Neural progenitor cell (in vitro differentiated cells): ENCODE results near the genes OLAH and ACBD7.

DNA sequence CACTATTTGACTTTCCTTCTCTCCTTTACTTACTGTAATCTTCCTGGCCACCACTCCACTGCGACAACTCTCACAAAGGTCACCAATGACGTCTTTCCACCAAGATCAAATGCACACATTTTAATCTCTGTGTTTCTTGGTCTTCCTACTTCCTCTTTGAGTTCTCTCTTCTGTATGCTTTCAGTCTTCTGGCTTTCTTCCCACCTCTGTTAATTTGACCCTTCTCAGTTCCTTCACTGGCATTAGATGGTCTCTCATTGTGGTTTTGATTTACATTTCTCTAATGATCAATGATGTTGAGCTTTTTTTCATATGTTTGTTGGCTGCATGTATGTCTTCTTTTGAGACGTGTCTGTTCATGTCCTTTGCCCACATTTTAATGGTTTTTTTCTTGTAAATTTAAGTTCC lies 31.9 kb downstream of the FAM107B start:
- RAMPAGE, long total RNA = no peak

GRCh38 chr10:14773784-14774625 lies 692 bp downstream of the FAM107B start:
- RAMPAGE, long total RNA = no peak

DNA sequence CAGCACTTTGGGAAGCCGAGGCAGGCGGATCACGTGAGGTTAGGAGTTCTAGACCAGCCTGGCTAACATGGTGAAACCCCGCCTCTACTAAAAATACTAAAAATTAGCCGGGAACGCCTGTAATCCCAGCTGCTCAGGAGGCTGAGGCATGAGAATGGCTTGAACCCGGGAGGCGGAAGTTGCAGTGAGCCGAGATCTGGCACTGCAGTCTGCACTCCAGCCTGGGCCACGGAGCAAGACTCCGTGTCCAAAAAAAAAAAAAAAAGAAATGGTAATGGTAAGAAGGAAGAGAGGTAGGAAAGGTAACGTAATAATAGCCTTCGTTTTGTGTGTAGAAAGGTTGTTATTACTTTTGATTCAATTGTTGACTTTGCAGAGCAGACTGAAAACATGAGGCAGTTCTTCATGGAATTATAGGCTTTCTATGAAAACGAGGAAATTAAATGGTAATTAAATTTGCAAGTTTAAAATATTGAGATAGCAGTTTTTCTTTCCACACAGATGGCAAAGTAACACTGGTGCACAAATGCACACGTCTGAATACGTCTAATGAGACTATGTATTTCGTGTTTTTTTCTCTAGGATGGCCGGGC lies 1.3 kb downstream of the HSPA14 start:
- RAMPAGE, long total RNA = no peak

DNA sequence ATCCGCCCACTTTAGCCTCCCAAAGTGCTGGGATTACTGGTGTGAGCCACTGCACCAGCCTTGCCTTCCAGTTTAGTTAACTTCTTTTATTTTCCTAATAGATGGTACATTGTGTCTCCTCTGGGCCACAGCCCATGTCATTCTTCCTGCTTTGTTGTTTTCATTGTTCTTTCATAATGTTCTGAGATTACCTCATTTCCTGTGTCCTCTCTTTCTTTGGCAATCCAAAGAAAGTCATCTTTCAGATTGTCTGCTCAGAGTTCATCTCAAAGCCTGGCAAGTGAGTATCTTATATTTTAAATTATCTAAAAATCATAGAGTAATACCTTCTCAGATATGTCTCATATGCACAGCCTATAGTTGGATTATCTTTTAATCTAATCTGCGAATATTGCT lies at the start of gene OLAH:
TSS of gene OLAH (plus strand) at position 237 of the 396 bp plus-strand sequence.
- RAMPAGE, long total RNA = no peak

DNA sequence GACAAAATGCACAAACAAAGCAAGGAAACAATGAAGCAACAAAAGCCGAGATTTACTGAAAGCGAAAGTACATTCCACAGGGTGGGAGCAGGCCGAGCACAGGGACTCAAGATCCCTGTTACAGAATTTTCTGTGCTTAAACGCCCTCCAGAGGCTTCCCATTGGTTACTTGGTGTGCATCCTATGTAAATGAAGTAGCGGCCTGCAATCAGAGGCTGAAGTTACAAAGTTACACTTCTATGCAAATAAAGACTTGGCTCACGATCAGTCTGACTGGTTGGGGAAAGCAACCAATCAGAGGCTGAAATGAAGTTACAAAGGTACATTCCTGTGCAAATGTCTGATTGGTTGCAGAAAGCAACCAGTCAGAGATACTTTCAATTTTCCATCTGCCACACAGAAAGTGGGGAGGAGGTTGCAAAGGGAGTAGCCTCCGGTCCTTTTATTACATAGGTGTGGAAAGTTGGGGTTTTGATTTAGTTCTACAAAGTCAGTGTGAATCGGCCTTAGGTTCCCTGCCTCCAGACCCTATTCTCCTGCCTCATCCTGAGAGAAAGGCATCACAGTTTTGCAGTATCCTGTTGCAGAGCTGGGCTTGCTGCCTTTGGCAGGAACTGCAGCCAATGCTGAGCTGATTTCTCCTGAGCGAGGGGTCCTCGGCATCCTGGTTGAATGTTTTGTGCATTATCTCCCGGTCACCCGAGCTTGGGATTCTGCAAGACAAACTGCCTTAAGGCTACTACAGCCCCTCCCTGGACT lies 3.9 kb downstream of the ACBD7 start:
- RAMPAGE, long total RNA = no peak

DNA sequence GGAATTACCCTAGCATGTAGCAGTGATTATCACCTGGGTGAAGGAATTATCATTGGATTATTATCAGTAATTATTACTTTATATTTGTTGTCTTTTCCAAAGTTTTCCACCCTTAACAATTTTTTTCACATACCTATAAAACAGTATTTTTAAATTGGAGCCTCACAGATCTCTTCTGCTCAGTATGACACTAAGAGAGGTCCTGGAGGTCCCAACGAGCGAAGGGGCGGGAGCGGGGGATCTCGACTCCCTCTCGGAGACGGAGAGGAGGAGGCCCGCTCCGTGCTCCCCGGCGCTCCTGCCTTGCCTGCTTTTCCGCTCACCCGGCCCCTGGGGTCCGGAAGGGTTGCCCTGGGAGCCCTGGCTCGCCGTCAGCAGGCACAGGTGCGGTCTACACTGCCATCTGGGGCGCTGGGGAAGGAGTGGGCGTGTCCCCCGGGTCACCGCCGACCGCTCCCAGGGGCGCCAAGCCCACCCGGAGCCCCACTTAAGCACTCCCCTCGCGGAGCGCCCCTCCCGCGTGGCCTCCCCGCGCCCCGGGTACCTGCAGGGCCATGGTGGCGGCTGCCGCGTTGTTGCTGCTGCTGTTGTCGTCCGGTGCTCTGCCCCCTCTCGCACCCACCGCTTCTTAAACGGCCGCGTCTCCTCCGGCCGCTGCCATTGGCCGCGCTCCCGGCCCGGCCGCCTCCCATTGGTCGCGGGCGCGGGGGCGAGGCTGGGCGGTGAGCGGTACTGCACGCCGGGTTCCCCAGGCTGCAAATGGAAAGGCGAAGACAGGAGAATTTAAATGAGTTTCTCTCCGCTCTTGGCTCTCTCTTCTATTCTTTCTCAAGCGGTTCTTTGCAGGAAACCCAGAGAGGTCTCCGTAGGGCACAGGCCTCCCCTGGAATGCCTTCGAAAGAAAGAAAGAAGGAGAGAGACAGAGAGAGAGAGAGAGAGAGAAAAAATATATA lies at the start of gene ACBD7:
TSS of gene ACBD7 (minus strand) at position 604 of the 953 bp plus-strand sequence.
- RAMPAGE, long total RNA = start-site peak on the minus strand centred at position 600 of the sequence, 29 bp wide, 430 and 64 reads in 2 replicates

DNA sequence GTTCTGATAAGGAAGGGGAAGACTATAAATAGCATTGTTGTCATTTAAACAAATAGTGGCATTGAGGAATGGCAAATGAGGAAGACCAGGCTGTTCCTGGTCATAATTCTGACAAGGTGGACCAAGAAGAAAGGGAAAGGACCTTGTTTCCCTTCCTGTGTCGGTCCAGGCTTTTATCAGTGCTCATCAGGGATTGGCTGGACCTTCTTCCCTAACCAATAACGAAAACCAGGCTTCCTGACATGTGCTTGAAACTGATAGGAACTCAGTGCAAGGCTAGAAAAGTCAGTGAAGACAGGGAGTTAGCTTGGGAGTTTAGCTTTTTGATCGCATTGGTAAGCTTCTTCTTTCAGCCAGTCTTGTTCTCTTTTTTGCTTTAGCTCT lies 116.1 kb downstream of the ITGA8 start:
- RAMPAGE, long total RNA = no peak

DNA sequence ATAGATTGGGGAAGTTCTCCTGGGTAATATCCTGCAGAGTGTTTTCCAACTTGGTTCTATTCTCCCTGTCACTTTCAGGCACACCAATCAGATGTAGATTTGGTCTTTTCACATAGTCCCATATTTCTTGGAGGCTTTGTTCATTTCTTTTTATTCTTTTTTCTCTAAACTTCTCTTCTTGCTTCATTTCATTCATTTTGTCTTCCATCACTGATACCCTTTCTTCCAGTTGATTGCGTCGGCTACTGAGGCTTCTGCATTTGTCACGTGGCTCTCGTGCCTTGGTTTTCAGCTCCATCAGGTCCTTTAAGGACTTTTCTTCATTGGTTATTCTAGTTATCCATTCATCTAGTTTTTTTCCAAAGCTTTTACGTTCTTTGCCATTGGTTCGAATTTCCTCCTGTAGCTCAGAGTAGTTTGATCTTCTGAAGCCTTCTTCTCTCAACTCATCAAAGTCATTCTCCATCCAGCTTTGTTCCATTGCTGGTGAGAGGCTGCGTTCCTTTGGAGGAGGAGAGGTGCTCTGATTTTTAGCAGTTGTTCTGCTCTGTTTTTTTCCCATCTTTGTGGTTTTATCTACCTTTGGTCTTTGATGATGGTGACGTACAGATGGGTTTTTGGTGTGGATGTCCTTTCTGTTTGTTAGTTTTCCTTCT lies 50.5 kb downstream of the ITGA8 start:
- RAMPAGE, long total RNA = no peak

GRCh38 chr10:15809396-15809726 lies 50.9 kb downstream of the MINDY3 start:
- RAMPAGE, long total RNA = no peak

- RAMPAGE, long total RNA = no peak
Measured at GRCh38 chr10:16832607-16833256, 15.5 kb upstream of the RSU1 start.

- RAMPAGE, long total RNA = no peak
Measured at GRCh38 chr10:17234533-17234936, 6.5 kb downstream of the VIM start.

DNA sequence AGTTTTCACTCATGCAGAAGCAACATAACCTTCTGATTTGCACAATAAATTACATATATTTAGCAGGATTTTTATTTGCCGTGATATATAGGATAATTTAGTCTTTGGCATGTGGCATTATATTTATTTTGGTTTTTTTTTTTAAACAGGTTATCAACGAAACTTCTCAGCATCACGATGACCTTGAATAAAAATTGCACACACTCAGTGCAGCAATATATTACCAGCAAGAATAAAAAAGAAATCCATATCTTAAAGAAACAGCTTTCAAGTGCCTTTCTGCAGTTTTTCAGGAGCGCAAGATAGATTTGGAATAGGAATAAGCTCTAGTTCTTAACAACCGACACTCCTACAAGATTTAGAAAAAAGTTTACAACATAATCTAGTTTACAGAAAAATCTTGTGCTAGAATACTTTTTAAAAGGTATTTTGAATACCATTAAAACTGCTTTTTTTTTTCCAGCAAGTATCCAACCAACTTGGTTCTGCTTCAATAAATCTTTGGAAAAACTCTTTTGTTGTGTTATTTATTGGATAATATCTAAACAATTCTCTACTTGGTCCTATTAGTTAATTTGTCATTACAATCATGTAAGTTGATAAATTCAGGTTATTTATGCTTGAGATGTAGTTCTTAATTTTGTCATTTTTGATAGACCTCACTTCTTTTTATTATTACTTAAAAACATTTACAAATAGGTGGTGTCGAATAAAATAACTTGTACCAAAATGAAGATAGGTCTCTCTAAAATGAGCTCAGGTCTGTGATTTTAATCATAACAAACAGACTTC lies 9.2 kb downstream of the VIM start:
- RAMPAGE, long total RNA = no peak

GRCh38 chr10:17673284-17674125 lies 29.6 kb downstream of the STAM start:
- RAMPAGE, long total RNA = no peak

GRCh38 chr10:17711280-17711695 lies 40.7 kb upstream of the TMEM236 start:
- RAMPAGE, long total RNA = no peak

GRCh38 chr10:17735036-17735592 lies 16.9 kb upstream of the TMEM236 start:
- RAMPAGE, long total RNA = no peak

DNA sequence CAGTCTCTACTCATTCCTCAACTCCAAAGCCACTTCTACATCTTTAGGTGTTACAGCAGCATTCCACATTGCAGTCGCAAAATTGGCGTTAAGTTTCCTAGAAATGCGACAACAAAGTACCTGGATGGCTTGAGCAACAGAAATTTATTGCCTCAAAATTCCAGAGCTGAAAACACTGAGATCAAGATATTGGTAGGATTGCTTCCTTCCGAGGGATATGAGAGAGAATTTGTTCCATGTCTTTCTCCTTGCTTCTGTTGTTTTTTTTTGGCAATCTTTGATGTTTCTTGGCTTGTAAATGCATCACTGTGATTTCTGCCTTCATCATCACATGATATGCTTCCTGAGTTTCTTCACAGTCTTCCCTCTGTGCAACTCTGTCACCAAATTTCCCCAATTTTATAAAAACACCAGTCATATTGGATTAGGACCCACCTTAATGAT lies 14.6 kb downstream of the TMEM236 start:
- RAMPAGE, long total RNA = no peak

DNA sequence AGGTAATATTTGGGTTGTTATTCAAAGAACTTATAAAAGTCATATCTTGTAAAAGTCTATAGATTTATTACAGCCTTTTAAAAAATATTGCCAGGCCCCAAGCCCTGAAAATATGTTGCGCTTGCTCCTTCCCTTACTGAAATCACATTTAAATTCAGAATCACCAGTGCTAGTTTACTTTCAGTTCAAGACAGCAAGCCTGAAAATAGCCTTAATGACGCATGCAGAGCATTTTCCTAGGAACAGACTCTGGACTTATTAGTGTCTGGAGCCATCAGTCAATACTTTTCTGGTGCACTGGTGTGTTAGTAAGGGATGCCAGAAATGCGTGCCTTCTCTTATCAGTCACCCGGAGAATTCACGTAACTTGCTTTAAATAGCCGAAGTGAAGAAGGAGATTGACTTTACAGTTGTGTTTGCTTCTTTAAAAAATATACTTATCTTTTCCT lies 178.0 kb downstream of the NSUN6 start:
- RAMPAGE, long total RNA = no peak

DNA sequence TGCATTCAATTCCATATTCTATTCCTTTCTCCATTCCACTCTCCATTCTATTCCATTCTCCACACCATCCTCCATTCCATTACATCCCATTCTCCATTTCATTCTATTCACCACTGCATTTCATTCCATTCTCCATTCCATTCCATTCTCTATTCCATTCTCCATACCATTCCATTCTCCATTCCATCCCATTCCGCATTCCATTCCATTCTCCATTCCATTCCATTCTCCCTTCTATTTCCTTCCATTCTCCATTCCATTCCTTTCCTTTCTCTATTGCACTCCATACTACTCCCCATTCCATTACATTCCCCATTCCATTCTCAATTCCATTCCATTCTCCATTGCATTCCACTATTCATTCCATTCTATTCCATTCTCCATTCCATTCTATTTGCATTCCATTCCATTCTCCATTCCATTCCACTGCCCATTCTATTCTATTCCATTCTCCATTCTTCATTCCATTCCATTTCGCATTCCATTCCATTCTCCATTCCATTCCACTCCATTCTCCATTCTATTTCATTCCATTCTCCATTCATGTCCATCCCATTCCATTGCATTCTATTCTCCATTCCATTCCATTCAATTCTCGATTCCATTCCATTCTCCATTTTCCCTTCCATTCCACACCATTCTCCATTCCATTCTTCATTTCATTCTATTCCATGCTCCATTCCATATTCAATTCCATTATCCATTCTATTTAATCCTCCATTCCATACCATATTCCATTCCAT lies 81.6 kb downstream of the NSUN6 start:
- RAMPAGE, long total RNA = no peak

- RAMPAGE, long total RNA = no peak
Measured at GRCh38 chr10:19629590-19630026, 186.6 kb upstream of the PLXDC2 start.

GRCh38 chr10:19824801-19825312 lies 8.6 kb downstream of the PLXDC2 start:
- RAMPAGE, long total RNA = no peak